ENCODE measurements around the genes MCU and OIT3.

DNA sequence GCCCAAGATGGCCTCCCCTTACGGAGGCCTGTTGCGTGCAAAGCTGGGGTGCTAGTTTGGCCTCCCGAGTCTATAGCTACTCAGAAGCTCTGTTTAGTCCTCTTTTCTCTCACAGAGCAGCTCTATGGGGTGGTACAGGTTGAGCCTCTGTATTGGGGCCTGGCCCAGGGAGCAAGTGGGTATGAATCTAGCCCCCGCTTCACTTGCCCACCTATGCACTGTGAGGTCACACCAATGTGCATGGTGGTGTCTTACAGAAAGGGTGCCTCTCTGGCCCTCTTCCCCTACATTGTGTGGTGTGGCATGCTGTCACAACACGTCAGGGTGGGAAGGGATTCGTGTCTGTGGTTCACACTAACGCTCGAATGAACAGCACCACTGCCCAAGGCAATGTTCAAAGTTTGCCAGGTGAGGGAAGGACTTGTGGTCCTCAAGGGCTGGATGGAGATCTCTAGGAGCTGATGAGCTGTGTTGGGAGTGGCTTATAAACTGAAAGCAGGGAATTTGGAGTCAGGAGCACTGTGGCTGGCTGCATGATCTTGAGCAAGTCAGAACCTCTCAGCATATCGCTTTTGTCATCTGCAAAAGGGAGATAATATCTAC is 22.6 kb upstream of the C10orf105 start:
- PRO-cap = no peak
- RAMPAGE, long total RNA, 4 experiments = no peak in any of the 4 experiments

DNA sequence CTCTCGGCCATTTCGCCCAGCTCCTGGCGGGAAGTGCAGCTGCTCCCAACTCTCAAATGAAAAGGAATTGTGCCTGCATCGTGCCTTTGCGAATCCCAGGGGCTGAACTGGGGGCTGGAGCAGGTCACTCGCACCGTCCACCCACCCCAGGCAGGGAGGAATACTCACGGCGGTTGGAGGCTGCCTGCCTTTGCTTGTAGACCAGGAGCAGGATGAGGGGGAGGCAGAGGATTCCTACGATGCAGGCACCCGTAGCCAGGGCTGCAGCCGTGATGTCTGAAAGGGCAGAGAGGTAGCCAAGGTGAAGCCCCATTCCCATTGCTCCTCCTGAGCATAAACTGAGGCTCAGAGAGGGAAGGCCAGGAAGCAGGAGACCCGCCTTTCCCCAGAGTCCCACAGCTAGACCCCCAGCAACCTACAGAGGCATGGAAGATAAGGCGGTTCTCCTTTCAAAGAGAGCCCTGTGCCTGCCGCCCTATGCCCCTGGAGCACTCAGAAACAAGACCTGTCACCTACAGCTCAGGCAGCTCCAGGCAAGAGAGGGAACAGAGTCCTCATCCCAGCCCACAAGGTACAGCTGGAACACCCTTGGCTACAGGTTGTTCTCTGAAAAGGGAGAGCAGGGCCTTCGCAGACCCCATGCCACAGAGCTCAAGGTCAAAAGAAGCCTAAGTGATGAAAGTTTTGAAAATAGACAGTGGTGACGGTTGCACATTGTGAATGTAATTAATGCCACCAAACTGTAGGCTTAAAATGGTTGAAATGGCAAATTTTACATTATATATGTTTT is 17.9 kb downstream of the VSIR start:
- PRO-cap = no peak
- RAMPAGE, long total RNA, 4 experiments = no peak in any of the 4 experiments

DNA sequence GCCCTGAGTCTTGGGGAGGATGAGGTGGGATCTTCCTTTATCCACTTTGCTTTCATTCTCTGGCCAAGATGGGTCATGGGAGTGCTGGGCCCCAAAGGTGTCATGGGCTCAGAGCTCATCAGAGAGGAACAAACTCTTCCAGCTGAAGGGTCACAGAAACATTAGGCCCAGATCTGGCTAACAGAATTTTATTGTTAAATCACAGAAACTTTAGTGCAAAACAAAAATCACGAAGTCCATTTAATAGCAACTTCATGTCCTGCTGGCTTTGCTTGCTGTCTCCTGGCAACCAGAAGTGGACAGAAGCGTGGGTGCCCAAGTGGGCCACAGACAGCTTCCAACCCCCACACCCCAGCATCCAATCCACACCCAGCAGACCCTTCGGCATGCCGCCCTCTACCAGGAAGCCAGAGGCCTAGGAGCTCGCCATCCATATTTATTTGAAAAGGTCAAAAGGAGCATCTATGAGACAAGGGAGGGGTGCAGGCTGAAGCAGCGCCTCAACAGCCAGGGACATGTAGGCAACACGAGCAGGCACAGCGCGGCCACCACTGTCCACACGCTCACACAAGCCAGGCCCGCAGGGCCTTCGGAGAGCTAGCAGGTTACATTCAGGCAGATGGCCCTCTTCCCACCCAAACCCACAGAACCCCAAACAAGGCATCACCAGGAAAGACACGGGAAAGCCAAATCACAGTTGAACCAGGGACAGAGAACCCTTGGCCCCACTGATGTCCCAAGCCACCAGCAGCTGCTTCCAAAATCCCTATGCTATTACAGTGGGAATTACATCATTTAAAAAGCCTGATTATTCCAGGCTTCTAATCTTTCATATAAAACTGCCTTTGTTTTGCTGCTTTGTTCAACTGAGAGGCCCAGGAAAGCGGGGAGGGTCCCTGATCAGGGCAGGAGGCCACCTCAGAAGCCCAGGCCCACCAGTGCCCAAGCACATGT is 34.6 kb downstream of the PSAP start:
- PRO-cap = no peak
- RAMPAGE, long total RNA, 4 experiments = no peak in any of the 4 experiments

- PRO-cap = no peak
- RAMPAGE, long total RNA, 4 experiments = no peak in any of the 4 experiments
Observed at GRCh38 chr10:71817080-71817808, 33.8 kb downstream of the PSAP start.

- PRO-cap = no peak
- RAMPAGE, long total RNA, 4 experiments = no peak in any of the 4 experiments
Observed at GRCh38 chr10:71974355-71974885, 10.2 kb downstream of the CHST3 start.

- PRO-cap = no peak
- RAMPAGE, long total RNA, 4 experiments = no peak in any of the 4 experiments
Observed at GRCh38 chr10:72061125-72061586, 27.2 kb downstream of the SPOCK2 start.

- PRO-cap = no peak
- RAMPAGE, long total RNA, 4 experiments = no peak in any of the 4 experiments
Observed at GRCh38 chr10:72074686-72075149, 13.6 kb downstream of the SPOCK2 start.

DNA sequence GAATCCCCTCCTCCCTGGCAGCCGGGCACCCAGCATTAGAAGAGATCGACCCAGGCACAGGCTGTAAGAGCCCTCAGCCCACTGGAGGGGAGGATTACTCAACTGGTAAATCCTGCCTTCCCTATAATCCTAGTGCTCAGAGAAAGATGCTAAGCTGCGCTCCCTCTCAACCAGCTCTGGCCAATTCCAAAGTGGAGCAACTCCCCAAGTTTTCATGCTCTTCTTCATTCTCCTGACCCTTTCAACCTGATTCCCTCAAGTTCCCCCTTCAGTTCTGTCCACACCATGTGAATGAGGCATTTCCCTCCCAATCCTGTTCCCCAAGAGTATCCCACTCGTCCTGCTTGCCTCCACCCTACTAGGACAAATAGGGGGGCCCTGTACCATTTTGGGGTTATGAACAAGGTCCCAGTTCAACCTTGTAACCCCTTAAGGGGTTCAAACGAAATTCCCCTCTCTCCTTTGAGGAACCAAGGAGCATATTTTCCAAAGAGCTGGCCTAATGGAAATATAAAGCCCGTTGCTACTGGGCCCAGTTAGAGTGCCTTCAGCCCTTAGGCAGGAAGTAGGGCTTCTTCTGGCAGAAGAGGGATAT is 3.0 kb downstream of the SPOCK2 start:
- PRO-cap = no peak
- RAMPAGE, long total RNA, 4 experiments = no peak in any of the 4 experiments

DNA sequence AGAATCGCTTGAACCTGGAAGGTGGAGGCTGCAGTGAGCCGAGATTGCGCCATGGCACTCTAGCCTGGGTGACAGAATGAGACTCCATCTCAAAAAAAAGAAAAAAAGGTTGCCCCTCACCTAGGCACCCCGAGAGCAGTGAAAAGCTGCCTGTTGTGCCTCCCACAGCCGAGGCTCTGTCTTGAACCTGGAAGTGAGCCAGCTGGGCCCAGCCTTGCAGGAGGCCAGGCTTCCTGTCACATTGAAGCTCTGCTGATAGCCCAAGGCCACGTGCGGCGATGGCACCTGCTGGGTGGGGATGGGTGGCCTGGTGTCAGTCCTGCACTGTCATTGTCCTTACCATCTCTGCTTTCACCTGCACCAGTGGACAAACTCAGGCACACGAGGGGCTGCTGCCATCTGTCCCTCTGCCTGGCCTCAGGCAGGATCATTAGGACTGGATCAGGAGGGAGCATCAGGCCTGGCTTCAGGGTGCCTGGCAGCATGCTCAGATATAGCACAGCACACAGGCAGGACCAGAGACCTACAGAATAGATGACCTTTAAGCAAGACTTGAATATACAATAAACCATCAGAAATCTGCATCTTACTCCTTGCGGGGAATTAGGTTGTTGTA is 37.7 kb downstream of the DNAJB12 start:
- PRO-cap = no peak
- RAMPAGE, long total RNA, 4 experiments = no peak in any of the 4 experiments

- PRO-cap = no peak
- RAMPAGE, long total RNA, 4 experiments = no peak in any of the 4 experiments
Observed at GRCh38 chr10:72318830-72319240, 35.9 kb downstream of the DNAJB12 start.

DNA sequence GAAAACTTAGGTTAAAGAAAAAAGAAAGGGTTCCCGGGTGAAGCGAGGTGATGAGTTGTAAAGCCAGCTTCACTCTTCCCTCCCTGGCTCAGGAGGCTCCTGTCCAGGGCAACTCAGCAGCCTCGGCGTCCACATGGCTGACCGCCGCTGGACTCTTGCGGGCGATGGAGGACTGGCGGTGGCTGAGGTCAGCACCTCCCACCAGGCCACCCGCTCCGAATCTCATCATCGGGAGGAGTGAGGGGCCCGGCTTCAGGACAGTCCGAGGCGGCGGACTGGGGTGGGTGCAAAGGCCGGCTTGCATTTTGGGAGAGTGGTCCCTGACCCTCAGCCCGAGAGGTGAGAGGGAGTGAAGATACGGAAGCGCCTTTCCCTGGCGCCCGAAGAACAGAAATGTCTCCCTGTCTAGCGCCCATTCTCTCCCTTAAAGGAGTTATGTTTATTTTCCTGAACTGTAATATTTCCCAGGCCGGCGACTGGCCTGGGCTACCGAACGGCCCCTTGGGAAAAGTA is 728 bp downstream of the DNAJB12 start:
- PRO-cap = bidirectional peak, plus-strand start outside the sequence, minus-strand start at position 426 of the sequence
- RAMPAGE, long total RNA, 4 experiments = no peak in any of the 4 experiments

DNA sequence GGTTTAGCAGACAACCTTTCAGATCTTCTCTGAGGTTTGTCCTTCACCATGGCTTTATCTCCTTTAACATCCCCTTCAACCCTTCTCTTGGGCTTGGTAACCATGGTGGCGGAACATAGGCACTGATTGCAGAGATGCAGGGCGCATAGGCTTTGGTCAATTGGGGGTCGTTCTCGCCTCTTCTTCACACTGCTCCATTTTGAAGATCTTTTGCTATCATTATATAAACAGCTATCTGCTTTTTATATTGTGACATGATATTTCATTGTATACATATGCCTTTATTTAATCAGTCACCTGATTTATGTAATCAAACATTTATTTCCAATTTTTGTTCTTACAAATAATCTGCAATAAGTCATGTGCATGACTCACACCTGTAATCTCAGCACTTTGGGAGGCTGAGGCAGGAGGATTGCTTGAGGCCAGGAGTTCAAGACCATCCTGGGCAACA is 10.8 kb upstream of the MICU1 start:
- PRO-cap = no peak
- RAMPAGE, long total RNA, 4 experiments = no peak in any of the 4 experiments

- PRO-cap = unidirectional peak, plus-strand start at chr10:72692147; bidirectional peak, plus-strand start at chr10:72692540, minus-strand start at chr10:72692472
- RAMPAGE, long total RNA, 4 experiments = start-site peak on the plus strand in 2 of 4 experiments, at chr10:72692626-72692978 at its widest, 9 to 37 reads per replicate
Observed at GRCh38 chr10:72692066-72693038, at the start of gene MCU. TSS of gene MCU (plus strand) at chr10:72692143.

DNA sequence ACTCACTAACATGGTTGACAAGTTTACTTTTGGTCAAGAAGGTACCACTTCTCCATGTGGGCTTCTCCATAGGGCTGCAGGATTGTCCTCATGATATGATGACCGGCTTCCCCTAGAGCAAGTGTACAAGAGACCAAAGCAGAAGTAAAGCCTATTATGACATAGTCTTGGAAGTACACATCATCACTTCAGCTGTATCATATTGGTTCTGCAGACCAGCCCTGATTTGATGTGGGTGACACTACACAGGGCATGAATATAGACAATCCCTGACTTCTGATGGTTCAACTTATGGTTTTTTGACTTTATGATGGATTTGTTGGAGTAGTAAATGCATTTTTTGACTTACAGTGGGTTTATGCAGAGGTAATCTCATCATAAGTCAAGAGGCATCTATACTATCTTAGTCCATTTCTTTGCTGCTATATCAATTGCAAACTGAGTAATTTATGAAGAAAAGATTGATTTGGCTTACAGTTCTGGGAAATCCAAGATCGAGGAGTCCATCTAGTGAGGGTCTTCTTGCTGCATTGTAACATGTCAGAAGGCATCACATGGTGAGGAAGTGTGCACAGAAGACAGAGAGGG is 45.6 kb upstream of the OIT3 start:
- PRO-cap = no peak
- RAMPAGE, long total RNA, 4 experiments = start-site peak on the plus strand in 1 of 4 experiments, centred at position 269 of the sequence, 5 reads per replicate

DNA sequence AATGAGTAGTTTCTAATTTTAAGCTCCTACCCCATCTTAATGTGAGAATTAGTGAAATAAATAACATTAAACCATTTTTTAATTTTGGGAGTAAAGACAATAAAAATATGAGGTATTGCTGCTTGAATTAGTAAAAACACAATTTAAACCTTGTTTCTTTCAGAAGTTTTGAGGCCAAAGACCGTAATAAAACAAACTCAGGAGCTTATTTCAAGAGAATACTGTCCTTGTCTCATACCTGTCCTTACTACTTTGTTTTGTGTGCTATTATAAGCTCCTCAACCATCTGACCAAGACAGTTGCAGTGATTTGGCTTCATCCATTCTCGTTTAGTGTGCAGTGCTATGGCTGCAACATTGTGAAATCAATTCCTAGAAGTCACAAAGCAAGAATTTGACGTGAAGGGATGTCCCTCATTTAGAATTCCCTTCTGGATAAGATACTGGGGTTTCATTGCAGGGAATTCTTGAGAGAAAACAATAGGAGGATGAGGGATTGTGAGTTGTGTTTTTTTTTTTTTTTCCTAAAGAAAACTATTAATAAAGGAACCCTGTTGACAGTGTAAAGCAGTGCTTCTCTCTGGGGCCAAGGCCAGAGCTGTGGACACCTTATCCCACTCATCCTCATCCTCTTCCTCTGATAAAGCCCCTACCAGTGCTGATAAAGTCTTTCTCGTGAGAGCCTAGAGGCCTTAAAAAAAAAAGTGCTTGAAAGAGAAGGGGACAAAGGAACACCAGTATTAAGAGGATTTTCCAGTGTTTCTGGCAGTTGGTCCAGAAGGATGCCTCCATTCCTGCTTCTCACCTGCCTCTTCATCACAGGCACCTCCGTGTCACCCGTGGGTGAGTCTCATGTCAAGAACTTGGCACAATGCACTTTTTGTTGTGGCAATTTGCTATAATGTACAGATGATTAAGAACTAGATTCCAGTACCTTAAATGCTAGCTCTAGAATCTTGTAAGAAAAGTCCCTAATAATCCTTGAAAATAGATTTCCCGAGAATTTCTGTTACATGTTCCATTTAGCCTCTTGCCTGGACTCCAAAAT is at the start of gene OIT3:
OIT3 (plus strand) TSS at position 722 of the 1,047 bp plus-strand sequence.
- PRO-cap = no peak
- RAMPAGE, long total RNA, 4 experiments = no peak in any of the 4 experiments

GRCh38 chr10:73119318-73120382 is 9.4 kb downstream of the NUDT13 start:
- PRO-cap = no peak
- RAMPAGE, long total RNA, 4 experiments = no peak in any of the 4 experiments

DNA sequence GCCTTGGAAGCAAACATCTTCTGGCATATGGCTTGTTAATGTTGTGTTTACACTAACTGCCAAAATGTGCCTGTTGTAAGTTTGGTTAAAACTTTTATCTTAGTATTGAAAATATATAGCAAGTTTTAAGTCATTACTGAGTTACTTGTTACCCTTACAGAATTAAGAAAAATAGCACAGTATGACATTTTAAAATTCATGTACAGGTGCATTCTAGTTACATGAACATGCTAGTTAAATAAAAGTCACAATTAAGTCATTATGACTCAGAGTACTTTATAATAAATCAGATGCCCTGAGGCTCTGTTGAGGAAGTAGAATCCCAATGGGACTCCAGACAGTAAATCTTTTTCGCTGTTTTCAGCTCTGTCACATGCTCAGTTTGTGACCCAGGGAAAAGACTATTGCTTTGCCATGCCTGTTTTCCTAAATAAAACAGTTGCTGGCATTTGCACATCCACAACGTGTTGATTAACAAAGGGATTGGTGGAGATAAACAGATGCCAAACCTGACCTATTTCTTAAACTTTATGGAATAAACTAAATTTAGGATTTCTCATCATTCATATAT is 21.0 kb downstream of the NUDT13 start:
- PRO-cap = no peak
- RAMPAGE, long total RNA, 4 experiments = no peak in any of the 4 experiments

GRCh38 chr10:73450464-73450739 is 17.0 kb upstream of the MSS51 start:
- PRO-cap = no peak
- RAMPAGE, long total RNA, 4 experiments = no peak in any of the 4 experiments

- PRO-cap = no peak
- RAMPAGE, long total RNA, 4 experiments = no peak in any of the 4 experiments
Observed at GRCh38 chr10:73586277-73586704, 4.9 kb downstream of the USP54 start.

DNA sequence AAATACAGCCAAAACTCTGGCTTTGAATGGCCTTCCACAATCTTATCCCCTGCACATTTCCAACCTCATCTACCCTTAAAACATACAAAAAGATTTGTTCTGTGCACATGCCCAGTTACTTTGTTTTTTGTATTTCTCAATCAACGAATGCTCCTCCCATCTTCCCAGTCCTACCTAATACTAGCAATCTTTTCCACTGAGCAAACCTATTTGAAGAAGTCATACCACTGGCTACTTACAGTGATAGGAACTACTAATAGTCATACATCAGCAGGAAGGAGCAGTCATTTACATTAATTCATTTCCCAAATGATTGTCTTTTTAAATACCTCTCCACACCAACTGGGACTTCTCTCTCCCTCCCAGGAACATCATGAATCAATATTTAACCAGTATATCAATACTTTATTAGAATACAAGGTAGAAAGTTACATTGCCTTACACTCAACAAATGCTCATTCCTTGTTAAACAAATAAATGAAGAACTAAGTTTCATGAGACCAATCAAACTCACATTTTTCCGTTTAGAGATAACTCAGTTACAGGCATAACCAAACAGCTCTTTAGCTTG is 2.4 kb downstream of the USP54 start:
- PRO-cap = no peak
- RAMPAGE, long total RNA, 4 experiments = no peak in any of the 4 experiments